Epidermal melanocyte (primary cell): ENCODE measurements around a stretch of chr3.

GRCh38 chr3:13525621-13526581 lies 23.0 kb upstream of the FBLN2 start:
- RRBS, result no CpG with 5 or more reads among the region's 18 CpGs

DNA sequence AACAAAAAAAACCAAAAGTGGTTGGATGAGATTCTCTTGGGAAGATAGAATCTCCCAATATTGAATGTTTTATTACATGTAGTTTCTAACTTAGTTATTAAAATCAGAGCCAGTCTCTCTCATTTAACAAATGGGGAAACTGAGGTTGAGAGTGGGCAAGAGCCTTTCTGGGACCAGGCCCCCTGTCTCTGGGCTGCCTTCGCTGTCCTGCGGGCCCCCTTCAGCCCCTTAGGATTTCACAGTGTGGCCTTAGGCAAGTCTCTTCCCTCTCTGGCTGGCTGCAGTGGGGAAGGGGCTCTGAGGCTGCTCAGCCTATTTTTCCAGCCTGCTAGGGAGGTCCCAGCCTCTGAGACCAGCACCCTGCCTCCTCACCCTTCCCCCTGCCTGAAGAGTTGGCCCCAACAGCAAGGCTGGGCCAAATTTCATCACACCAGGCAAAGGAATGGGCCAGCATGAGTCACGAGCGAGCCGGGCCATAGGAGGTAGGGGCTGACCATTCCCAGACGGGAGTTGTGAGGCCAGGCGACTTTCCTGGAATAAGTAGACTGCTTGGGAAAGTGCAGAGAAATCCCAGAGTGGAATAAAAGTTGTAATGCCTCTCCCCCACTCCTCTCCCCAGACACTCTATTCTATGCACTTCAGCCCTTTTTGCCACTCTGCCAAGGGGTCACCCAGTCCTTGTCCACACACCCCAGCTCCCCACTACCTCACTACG lies 5.8 kb upstream of the FBLN2 start:
- RRBS, result no CpG with 5 or more reads among the region's 8 CpGs

GRCh38 chr3:13621651-13622210 lies 72.8 kb downstream of the FBLN2 start:
- RRBS, result 44% methylated on average over 6 of the region's 23 CpGs

DNA sequence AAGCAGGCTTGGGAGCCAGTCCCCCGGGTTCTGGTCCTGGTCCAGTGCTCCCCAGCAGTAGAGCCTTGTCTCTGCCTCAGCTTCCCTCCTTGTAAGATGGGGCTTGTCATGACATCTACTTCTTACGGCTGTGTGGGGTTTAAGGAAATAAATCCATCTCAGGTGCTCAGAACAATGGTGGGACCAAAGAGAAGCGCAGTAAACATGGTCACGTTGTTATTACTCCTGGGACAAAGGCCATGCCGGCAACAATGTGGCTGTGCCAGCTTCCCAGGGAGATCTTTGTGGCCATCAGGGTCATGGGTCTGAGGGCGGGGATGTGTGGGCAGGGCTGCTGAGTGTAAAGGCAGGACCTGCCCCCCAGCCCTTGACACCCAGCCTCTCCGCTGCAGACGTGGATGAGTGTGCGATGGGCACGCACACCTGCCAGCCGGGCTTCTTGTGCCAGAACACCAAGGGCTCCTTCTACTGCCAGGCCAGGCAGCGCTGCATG lies 78.6 kb downstream of the FBLN2 start:
- RRBS, result no CpG with 5 or more reads among the region's 12 CpGs

- RRBS, result 3% methylated on average over 6 of the region's 32 CpGs
Observed at GRCh38 chr3:14123957-14124567, 608 bp downstream of the CHCHD4 start.

DNA sequence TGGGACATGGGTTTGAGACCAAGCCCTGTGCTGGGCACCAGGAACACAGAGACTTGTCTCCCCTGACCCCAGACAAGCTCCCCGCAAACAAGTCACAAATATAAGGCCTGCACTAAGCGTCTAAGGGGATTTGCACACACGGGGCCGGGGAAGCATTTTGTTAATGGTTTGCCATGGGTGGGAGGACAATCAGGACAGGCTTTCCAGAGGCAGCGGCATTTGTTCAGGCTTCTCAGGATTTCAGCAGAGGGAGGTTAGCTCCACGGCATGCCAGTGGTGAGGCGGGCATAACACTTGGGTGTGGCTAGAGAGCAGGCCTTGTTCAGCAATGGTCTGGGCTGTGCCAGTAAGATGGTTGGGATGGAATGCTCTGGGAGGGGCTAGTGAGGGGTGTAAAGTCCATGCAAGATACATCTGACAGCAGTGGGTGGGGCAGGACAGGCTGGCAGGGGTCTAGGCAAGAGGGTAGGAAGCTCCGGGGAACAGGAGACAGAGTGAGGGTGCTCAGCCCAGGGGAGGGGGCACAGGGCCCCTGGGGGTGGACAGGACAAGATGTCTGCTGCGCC lies 8.3 kb downstream of the TMEM43 start:
- RRBS, result 57% methylated on average over 2 of the region's 9 CpGs

DNA sequence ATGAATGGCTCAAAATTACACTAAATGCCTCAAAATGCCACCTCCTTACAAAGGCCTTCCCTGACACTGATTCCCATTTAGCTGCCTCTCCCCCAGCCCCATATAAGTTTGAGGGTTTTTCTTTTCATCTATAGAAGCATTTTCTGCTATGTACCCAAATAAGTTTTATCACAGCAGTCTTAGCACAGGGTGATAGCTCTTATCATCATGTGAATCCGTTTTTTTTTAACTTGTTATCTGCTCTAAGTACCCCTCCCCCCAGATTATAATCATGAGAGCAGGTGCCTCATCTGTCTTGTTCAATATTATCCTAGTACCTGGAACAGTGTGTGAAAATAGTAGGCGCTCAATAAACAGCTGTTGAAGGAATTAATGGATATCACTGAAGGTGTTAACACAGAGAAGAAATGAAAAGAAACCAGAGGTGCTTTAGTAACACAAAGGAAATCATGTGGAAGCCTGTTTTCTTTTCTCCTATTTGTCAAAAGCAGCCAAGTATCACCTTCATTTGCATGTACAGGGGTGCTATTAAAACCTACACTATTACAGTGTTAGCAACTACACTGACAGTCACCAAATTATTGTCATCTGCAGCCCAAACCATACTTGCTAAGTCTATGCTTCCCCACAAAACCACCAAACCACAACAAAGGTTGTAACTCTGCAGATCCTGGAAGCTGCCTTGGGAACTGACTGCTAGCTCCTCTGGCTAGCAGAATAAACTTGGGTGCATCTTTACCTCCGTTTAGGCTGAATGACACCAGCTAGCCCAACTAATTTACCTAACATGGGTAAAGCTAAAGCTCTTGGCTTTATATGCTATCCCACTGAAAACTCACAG lies 3.0 kb downstream of the XPC start:
- RRBS, result no CpG with 5 or more reads among the region's 3 CpGs

GRCh38 chr3:14242919-14243761 lies 64.5 kb downstream of the LSM3 start:
- RRBS, result no CpG with 5 or more reads among the region's 11 CpGs

DNA sequence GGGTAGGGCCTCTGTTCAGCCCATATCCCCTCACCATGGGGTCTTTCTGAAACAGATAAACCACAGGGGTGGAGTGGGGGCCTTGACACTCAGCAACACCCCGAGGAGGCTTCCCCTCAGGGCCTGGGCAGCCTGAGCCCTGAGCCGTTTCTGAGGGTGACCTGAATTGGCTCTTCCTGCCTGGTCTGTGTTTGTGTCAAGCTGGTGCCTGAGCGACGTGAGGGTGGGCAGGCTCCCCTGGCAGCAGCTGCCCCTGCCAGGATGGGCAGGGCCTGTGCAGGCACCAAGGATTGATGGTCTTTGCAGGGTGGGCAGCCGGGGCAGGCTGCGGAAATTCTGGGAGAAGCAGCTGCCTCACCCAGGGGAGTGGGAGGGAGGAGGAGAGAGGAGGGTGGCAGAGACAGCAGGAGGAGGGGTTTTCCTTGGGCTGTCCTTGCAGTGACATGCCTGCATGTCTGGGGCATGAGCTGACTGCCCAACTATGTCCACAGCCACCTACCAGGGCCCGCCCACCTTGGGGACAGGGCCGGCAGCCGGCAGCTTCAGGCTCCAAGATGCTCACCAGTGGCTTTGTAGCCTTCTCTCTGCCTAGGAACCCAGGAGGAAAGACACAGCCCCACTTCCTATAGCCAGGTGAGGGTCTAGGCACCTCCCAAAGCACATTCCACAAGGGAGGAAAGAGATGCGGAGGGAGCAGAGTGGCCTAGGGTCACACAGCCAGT lies 27.9 kb upstream of the SLC6A6 start:
- RRBS, result no CpG with 5 or more reads among the region's 10 CpGs

DNA sequence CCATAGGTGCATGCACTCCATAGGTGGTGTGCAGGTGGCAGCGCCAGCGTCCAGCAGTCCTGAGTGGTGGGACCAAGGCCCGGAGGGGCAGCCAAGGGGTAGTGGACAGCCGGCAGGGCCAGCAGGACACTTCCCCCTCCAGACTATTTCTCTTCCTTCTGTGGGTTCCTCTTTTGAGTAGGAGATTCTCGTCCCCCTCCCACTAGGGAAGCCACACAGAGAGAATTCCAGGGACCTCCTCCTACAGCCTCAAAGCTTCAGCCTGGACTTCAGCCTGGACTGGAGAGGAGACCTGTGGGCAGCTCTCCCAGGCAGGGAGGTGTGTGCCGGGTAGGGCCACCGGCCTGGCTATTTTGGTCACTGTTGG lies 1.1 kb downstream of the SLC6A6 start:
- RRBS, result no CpG with 5 or more reads among the region's 7 CpGs

GRCh38 chr3:14405163-14405643 lies 2.8 kb downstream of the SLC6A6 start:
- RRBS, result no CpG with 5 or more reads among the region's 3 CpGs

DNA sequence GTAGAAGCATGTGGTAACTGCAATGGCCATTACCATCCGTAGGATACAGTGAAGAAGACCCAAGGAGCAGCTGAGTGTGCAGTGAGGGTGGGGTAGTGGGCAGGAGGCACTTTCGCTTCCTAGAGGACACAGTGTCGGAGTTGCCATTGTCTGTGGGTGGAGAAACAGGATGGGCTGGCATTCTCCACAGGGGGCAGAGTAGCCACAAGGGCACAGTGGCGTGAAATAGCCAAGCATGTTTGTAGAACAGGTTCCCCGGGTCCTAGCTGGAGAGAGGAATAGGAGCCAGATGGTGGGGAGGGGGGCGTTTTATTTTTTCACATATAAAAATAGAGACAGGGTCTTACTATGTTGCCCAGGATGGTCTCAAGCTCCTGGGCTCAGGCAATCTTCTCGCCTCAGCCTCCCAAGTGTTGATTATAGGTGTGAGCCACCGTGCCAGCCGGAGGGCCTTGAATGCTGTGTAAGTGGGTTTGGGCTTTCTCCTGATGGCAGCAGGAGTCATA lies 3.5 kb downstream of the SLC6A6 start:
- RRBS, result no CpG with 5 or more reads among the region's 9 CpGs

DNA sequence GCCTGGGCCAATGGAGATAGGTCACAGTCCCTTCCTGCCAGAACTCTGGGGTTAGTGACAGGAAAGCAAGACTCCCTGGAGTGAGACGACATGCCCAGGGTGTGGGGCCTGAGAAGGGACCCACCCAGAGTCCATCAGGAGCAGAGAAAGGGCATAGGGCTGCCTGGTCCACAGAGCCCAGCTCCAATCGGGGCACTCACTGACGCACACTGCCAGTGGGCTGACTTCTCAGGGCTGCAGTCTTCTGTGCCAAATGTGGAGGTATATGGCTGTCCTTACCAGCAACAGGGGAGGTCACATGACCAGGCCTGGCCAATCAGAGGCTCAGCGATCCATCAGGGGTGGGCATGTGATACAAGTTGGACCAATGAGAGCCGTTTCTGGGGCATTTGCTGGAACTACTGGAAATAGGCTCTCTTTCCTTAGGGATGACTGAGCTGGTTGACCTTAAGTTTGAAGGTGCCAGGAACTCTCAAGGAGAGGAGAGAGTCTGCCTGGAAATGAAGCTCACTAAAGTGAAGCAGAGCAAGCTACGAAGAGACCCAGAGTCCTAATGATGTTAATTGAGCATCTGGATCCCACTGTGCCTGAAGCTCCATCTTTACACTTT lies 2.1 kb downstream of the GRIP2 start:
- RRBS, result no CpG with 5 or more reads among the region's 6 CpGs

DNA sequence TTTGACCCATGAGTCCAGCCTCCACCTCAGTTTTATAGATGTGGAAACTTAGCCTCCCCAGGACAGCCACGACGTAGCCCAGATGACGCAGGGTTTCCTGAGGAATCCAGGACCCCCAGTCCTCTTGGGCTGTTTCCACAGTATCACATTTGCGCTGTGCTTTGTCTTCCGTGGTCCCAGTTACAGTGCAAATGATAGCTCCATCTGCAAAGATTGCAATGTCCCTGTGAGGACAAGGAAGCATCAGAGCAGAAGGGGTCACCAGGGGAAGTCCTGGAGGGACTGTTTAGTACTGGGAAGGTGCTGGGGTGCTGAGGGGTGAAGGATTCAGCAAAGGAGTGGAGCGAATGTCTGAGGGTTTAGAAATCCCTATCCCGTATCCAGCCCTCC lies 34.2 kb downstream of the FGD5 start:
- RRBS, result no CpG with 5 or more reads among the region's 7 CpGs

DNA sequence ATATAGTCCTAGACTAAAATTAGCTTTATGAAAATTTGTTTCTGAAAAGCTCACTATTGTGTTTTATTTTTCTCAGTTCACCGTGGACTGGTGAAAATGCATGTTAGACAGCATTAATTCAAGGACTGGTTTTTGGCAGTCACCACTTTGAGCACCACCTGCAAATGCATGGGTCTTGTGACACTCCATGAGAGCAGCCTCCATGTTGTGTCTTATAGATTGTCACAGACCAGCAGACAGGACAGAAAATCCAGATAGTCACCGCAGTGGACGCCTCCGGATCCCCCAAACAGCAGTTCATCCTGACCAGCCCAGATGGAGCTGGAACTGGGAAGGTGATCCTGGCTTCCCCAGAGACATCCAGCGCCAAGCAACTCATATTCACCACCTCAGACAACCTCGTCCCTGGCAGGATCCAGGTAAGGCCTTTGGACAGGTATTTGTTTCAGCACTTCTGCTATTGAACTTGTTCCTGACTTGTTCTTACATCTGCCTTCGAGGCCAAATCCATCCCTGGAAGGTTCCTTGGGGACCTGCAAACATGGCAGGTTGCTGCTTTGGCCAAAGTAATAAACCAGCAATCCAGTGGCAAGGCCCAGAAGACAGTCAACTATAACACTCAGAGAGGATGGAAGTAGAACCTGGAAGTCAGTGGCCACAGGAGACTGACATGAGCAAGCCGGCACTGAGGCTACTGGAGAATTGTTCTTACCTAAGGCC lies 51.6 kb downstream of the MRPS25 start:
- RRBS, result no CpG with 5 or more reads among the region's 8 CpGs

GRCh38 chr3:15022854-15023628 lies 42.1 kb downstream of the MRPS25 start:
- RRBS, result no CpG with 5 or more reads among the region's 10 CpGs

GRCh38 chr3:15038850-15039710 lies 26.0 kb downstream of the MRPS25 start:
- RRBS, result no CpG with 5 or more reads among the region's 5 CpGs

DNA sequence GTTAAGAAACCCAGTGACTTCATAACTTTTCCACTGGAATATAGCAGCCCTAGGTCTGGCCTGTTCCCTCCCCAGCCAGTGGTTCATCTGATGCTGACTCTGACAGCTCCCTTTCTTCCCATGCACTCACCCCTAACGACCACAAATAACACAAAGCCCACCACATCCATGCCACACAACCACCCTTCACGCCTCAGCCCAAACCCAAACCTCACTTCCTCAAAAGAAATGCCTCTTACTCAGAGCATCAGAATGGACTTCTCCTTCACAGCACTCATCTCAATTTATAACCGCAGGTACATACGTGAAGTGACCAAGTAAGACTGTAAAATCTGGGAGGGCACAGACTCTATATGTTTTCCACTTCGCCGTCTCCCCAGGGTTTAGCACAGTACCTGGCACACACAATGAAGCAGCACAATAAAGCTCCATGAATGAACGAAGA lies 1.0 kb downstream of the RBSN start:
- RRBS, result no CpG with 5 or more reads among the region's 7 CpGs

- RRBS, result no CpG with 5 or more reads among the region's 19 CpGs
Observed at GRCh38 chr3:15271621-15272467, 60.5 kb downstream of the SH3BP5 start.

DNA sequence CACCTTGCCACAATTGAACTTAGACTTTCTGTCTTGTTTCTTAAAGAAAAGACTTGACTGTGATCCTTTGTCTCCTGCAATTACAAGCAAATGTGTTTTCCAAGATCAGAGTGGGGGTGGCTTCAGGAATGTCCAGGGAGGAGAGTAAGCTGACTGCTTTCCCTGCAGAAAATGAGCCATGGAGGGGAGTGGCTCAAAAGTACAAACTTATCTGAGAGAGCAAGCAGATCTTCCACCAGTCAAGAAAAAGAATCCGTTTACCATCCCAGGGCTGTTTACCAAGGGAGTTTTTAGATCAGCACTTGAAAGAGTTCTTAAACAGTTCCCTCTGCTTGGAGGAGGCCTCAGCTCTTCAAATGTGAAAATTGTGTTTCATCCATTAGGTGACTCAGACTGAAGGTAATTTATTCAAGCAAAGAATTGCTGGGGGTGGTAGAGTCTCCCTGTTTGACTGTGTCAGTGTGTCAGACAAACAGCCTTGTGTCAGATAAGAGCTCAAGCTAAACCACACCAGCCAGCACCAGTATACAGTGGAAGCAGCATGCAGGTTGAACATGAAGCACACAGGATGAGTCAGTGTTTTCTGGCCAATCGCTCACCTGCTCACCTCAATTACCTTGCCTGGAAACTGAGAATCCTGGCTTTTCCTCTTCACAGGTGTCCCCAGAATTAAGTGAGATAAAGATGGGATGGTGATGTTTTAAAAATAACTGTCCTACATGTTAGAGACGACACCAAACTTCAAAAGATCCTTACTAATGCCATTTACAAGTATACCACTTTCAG lies 21.8 kb downstream of the SH3BP5 start:
- RRBS, result no CpG with 5 or more reads among the region's 3 CpGs